Temporal lobe (tissue), 2 donors: ENCODE results near the gene GLB1L3.

DNA sequence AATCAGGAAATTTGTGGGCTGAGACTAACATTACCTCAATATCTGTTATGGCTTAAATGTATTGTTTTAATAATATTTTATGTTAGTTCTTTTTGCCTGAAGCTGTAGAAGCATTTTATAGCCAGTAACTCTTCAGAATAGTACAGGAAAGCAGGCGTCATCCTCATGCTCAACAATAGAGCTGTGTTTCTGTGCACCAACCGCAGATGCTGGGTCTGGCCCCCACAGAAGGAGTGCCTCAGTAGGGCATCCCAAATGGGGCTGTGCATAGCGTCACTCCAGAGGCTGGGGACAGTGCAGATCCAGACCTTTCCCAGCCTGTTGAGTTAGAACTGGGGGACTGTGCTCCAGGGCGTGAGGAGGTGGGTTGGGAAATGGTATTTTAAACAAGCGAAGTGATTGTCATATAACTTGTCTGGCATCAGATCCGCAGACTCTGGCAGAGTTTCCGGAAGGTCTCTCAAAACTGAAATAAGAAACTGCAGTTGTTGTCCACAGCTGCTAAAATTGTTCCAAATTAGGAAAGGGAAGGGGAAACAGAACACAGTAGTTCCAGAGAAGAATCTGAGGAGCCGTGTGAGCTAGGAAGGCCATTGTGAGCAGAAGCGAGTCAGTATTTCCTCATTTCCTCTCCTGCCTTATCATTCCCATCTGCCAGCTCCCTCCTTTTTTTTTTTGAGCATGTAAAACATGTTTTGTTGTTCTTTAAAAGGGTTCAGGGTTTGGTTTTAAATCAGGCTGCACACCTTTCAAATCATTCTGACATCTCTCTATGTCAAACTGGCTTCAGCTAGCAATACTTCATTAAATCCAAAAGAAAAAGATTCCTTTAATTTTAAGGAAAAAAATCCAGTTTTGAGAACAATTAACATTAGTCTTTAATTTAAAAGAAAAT lies 52.2 kb downstream of the JAM3 start:
- RAMPAGE, long total RNA = no peak

- RAMPAGE, long total RNA = no peak
Measured at GRCh38 chr11:134243150-134243424, 10.1 kb downstream of the THYN1 start.

- RAMPAGE, long total RNA = no peak
Measured at GRCh38 chr11:134250676-134251733, 2.1 kb downstream of the THYN1 start.

DNA sequence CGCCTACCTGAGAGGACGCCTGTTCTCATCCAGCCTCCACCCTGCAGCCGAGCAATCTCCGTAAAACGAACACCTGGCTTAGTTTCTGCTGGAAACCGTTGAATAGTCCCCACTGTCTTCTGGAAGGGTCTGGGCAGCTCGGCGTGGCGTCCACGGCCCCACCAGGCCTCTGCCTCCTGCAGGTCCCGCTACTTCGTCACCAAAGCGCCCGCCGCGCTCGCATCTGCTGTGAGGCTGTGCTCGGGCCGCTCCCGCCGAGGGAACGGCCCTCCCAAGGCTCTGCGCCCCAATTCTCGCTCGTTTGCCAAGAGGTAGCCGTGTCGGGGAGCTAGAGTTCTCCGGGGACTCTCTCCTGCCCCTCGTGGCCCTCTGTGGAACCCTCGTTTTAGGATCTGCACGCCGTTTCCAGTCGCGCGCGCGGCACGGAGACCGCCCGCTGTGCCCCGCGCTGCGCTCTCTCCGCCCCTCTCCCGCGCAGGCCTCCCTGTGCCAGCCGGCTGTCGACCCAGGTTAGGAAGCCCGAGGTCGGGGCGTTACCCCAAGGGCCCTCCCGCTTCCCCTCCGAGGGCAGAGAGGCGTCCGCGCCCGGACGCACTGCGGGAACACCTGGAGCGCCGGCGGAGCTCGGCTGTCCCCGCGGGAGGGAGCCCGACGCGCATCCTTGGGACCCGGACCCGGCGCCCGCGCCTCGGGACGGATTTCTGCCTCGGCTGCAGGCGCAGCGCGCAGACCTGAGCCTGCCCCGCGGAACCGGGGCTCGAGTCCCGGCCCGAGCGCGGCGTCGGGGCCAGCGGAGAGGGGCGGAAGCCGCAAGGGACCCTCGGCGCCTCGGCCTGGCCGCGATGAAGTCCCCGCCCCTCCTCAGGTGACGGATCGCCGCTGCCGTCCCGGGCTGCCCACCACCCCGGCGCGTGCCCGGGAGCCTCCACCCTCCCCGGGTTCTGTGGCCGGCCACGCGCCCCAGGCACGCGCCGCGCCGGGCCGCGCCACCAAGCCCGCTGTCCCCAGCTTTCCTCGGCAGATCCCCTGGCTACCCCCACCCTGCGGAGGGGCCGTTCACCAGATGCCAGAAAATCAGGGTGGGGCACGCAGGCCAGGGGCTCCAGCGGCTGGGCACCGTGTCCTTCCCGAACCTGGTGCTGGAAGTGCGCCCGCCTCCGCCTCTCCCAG lies at the start of gene GLB1L3:
TSS of gene GLB1L3 (plus strand) at position 481 of the 1,170 bp plus-strand sequence.
- RAMPAGE, long total RNA = no peak

DNA sequence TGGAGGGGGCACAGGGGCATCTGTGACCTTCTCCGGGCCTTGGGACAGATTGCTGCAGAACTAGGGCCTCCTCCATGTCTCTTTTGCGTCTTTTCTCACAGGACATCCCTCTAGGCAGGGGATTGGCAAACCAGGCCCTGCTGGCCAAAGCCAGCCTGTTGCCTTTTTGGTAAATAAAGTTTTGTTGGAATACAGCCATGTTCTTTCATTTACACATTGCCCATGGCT lies 56.6 kb upstream of the B3GAT1 start:
- RAMPAGE, long total RNA = no peak

- RAMPAGE, long total RNA = no peak
Measured at GRCh38 chr11:134517672-134518190, 105.7 kb upstream of the B3GAT1 start.

GRCh38 chr11:134761920-134763002 lies 350.2 kb upstream of the B3GAT1 start:
- RAMPAGE, long total RNA = no peak